LUHMES (cell line): ENCODE measurements around a stretch of chr11.

- PRO-cap = bidirectional peak, plus-strand start at chr11:46119303, minus-strand start at chr11:46119285; bidirectional peak, plus-strand start at chr11:46119907, minus-strand start at chr11:46119619
These were observed 1.8 kb downstream of the PHF21A start for GRCh38 chr11:46119165-46120239.

- PRO-cap = no peak
These were observed 61.3 kb upstream of the CREB3L1 start for GRCh38 chr11:46216088-46216553.

DNA sequence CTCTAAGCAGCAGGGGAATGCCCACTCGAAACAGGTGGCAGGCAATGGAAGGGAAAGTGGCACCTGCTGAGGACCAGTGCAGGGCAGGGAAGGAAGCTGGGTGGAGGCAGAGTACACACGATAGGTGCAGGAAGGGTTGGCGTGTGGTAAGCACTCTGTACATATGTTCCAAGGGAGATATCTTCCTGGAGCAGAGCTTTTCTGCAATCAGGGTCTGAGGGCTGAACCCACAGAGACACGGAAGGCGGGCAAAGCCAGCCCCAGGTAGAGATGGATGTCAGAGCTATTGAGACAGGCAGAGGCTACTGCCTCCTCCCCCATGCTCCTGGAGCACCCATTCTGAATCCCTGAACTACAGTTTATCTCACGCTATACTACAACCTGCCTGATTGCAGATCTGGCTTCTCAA, 11.5 kb upstream of the CREB3L1 start:
- PRO-cap = no peak

GRCh38 chr11:46285552-46285984, 8.1 kb downstream of the CREB3L1 start:
- PRO-cap = no peak

DNA sequence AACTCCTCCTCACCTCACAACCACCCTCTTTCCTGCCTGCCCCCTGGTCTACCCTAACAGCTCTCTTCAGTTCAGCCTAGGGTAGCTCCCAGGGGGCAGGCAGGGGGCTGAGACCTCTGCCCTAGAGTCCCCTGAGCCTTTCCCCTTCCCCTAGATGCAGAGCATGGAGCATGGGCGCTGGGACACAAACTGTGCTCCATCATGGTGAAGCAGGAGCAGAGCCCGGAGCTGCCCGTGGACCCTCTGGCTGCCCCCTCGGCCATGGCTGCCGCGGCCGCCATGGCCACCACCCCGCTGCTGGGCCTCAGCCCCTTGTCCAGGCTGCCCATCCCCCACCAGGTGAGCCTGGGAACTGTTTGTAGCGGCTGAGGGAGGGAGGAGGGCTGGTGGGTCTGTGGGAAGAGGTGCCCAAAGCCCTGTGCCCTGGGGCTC, 30.2 kb downstream of the CREB3L1 start:
- PRO-cap = no peak

DNA sequence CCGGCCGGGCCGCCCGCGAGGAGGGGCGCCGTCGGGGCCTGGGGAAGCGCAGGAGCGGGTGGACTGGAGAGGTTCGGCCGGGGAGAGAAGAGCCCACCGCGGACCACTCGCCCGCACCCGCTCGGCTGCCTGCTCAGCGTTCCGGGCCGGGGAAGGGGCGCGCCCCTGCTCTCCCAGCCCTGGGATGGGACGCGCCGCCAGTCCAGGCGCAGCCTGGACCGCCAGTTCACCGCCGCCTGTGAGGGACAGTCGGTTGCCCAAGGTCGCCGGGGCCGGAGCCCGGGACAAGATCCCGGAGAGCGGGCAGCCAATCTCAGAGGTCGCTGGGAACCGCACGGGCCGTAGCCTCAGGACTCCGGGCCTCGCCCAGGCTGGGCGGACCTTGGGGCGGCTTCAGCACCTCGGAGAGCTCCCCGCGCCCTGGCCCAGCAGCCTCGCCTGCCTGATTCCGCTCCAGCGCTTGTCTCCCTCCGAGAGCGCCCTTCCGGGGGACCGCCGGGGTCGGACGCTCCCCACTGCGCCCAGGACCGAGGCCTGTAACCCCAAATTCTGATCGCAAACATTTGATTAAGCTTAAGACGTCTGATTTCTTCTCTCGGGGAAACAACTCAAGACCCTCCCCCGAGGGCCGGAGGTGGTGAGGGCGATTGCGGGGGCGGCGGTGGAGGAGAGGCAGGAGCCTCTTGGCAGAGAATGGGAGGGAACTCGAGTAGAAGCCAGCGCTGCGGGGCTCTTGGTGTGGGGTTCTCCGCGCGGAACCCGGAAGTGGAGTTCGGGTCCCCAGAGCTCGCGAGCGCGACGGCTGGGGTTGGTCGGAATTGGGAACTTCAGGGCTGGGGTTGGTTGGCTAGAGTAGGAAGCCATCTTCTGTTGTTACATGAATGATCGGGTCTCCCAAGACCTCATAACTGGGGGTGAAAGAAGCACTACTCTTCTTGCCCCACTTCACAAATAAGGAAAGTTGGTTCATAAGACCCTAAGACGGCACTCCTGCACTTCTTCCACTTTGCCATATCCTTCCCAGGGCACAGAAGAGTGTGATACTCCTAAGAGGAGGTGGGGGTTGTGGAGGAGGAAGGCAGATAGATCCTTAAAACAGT, 1.1 kb upstream of the CHRM4 start:
- PRO-cap = no peak

GRCh38 chr11:46672178-46672852, 28.1 kb downstream of the ARHGAP1 start:
- PRO-cap = no peak

DNA sequence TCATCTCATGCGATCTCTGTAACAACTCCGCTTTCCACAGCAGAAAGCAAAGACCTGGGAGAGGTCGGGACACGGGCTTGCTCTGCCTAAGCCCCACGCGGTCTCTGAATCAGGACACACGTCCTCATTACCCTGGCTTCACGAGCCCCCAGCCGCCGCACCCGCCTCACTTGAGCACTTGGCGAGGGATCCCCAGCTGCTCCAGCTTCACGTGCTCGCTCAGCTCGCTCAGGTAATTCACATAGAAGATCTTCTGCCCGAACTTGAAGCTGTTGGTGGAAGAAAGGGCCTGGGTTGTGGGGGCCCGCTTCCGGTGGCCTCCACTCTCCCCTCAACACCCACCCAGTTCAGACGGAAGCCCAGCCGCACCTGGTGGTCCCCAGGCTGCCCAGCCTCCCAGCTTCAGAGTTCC, 19.6 kb downstream of the ARHGAP1 start:
- PRO-cap = no peak

DNA sequence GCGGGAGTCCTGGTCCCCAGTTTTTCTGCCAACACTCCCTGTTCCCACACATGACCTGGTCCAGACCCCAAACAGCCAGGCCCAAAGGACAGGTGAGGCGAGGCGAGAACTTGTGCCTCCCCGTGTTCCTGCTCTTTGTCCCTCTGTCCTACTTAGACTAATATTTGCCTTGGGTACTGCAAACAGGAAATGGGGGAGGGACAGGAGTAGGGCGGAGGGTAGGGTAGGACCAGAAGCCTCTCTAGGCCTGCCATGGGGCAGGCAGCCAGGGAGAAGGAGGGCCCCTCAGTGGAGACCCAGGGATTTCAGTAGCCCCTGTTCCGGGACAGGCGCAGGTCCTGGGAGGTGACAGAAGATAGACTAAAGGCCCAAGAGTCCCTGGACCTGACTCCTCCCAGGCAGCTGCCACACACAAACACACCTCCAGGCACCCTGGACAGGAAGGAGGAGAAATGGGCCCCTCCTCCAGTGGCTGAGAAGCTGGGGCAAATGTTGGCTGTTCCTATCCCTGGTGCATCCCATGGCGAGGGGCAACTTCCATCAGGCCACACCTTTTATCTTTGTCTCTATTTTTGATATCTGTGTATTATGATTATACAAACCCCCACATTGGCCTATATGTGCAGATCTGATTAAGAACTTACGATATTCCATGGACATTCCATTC, 719 bp upstream of the F2 start:
- PRO-cap = no peak

DNA sequence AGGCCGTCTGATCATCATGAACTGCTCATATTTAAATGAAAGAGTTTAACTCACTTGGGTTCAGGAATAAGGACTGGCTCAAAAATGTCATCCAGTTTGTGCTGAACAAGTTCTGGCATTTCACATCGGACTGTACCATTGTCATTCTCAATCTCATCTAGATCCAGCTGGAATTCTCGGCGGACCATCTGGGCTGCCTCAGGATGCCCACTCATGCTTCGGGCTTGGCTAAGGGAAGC, 40.1 kb downstream of the F2 start:
- PRO-cap = no peak

GRCh38 chr11:46826094-46827054, 19.7 kb downstream of the CKAP5 start:
- PRO-cap = no peak

GRCh38 chr11:46885993-46886288, 32.4 kb downstream of the LRP4 start:
- PRO-cap = no peak

DNA sequence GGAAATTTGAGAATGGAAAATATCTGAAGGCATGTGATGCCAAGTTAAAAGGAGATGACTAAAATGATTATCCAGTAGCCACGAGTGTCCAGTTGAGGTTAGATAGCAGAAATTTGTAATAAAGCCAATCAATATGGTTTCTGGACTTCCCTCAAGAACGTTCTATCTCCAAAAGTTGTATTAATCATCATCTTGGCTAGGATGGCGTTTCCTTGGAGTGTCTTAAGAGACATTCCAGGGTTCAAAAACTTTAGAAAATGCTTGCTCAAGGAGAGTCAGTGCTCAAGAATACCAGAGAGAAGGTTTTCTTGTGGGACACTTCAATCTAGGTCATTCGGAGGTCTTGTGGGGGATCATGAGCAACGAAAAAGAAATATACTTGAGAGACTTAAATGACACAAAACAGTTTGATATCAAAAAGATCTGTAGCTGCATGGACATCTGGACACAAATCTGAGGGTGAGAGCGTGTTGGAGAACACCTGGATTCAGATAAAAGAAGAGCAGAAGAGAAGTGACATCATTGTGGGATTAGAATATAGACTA, 97.8 kb downstream of the ARFGAP2 start:
- PRO-cap = no peak

GRCh38 chr11:47118867-47119367, 57.8 kb downstream of the ARFGAP2 start:
- PRO-cap = no peak

GRCh38 chr11:47154662-47155129, 22.0 kb downstream of the ARFGAP2 start:
- PRO-cap = no peak

GRCh38 chr11:47204594-47205102, 10.1 kb upstream of the DDB2 start:
- PRO-cap = no peak

- PRO-cap = no peak
These were observed 14.1 kb downstream of the ACP2 start for GRCh38 chr11:47234049-47235285.

DNA sequence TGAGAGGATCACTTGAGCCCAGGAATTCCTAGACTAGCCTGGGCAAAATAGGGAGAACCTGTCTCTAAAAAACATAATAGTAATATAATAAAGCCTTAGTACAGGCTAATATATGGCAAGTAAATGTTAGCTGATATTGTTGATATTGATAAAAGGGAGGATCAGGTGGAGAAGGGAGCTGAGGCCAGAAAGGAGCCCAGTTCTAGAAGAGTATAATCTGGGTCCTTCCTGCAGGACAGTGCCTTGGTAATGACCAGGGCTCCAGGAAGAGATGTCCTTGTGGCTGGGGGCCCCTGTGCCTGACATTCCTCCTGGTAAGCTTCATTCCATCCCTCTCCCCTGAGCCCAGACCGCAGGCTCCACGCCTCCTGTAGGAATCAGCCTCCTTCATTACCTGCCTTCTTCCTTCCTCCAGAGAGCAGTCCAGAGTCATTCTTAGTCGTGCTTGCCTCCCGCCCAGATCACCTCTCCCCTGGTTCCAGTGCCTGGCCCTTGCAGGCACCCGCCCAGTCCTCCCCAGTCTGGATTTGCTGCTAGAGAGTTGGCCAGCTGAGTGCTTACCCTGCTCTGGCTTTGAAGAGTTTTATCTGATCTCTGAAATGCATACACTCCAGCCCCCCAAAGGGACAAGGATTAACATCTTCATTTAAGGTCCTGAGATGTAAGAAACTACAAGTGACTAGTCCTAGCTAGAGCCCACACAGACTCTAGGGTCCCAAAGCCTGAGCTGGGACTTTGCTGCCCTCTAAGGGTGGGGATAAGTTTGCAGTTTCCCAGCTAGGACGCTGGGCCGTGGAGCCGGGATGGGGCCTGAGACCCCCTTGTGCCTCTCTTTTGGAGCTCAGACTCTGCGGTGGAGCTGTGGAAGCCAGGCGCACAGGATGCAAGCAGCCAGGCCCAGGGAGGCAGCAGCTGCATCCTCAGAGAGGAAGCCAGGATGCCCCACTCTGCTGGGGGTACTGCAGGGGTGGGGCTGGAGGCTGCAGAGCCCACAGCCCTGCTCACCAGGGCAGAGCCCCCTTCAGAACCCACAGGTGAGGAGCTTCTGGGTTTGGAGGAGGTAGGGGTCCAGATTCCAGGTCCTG, 1.5 kb downstream of the NR1H3 start:
- PRO-cap = no peak

GRCh38 chr11:47268759-47269263, 11.0 kb downstream of the NR1H3 start:
- PRO-cap = bidirectional peak, plus-strand start at chr11:47269377, minus-strand start at chr11:47269085

DNA sequence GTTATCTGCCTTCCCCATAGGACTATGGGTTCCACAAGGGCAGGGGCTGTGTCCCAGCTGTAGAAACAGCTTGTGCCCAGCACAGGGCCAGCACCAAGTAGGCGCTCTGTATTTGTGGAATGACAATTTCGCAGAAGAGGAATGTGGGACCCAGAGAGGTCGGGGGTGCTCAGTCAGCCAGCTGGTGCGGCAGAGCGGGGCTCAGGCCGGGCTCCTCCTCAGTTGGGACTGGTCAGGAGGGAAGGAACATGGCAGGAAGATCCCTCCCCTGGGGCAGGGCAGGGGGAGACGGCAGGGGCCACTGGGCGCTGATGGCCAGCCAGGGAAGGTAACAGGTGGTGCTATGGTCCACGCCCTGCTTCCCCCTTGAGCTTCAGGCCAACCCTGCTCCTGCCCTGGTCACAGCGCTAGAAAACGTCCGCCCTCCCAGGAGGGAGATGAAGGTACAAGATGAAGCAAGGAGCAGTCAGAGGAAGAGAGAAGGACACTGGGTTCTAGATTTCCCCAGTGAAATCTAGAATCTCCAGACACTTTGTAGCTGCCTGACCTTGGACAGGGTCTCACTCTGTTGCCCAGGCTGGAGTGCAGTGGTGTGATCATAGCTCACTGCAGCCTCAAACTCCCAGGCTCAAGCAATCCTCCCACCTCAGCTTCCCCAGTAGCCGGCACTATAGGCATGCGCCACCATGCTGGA, 13.5 kb upstream of the SPI1 start:
- PRO-cap = no peak